Gastrocnemius medialis (tissue), 3 donors: ENCODE data around the genes FTMT and CEP120.

GRCh38 chr5:119357188-119357621 lies 1.4 kb downstream of the TNFAIP8 start:
- PRO-cap: no peak
- RAMPAGE, long total RNA, 3 experiments: no peak in any of the 3 experiments

DNA sequence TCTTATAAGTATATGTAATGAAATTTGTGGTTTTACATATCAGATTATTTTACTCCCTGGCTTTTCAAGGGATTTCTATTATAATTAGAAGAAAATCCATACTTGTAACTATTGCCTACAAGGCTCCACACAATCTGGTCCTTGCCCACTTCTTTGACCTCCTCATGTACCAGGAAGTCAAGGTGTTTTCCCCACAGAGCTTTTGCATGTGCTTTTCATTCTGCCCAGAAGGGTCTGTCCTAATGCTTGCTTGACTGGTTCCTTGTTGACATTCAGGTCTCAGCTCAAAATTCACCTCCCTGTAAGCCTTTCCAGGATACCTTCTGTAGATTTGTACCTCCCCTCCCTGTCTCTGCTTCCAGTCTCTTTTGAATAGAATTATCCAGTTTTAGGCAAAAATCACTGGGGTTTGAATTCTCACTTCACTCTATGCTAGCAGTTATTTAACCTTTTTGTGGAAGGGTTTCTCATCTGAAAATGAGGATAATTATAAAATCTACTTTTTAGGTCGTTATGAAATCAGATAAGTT lies 33.5 kb upstream of the HSD17B4 start:
- PRO-cap: no peak
- RAMPAGE, long total RNA, 3 experiments: no peak in any of the 3 experiments

DNA sequence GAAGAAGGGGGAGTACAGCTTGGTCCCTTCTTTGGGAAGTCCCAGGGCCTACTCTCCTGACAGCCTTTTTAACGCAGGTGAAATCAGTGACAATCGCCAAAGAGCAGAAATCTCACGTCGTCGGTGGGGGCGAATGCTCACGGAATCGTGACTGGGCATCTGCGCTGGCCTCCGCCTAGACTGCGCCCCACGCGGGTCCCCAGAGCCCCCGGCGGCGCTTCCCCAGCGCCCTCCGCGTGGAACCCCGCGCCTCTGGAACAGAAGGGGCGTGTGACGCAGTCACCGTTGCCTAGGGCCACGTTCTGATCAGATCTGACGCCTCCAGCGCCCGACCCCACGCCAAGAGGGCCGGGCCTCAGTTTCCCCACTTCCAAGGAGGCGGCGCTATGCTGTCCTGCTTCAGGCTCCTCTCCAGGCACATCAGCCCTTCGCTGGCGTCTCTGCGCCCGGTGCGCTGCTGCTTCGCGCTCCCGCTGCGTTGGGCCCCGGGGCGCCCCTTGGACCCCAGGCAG lies at the start of gene FTMT:
Gene FTMT (plus strand): TSS at position 305 of the 512 bp plus-strand sequence.
- PRO-cap: no peak
- RAMPAGE, long total RNA, 3 experiments: no peak in any of the 3 experiments

DNA sequence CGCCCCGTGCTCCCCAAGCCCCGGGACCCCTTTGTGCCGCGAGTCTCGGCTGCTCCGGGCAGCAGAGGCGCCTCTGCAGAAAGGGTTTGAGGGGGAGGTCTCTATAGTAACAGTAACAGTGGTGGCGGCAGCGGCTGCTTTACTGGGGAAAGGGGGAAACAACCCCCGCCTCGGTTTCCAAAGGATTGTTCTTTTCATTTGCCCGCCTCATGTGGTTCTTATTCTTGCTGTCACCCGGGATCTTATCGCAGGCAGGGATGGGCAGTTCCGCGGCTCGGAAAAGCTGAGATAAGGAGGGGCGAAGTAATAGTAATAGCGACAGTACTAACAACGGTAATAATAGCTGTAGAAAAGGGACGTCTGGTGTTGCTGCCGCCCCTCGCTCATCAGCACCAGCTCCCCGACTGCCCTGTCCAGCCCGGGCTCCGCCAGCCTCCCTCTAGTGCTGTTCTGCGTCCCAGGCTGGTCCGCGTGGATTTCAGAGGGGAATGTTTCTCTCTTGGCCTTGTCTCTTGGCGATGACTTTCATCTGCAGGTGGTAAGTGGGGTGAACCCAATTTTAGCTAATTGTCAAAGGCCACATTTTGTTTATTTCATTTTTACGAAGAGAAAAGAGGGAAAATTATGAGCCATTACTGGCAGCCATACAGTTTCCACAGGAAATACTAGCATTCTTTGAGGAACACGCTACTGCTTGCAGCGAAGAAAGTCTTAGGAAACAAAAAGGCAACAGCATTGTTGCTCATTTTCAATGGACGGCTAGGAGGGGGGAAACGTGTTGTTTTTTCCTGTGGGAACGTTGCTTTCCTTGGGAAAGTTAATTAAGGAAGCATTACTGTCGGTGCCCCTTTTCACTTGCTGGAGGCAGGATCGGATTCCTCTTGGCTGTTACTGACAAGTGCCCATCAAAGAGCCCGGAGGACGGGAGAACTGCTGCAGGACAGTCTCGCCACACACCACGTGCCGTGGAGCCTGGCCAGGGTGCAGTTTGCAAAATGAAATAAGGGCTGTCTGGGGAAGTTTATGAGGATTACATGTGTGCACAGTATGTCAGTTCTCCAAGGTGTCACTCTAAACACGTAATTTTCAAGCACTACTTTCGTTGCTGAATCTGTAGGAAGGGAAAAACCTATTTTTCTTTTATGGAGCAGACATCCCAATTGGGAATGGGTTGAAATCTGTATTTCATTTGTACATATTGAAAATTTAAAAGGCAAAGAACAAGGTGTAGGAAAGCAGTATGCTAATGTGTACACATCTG lies 776 bp downstream of the SNCAIP start:
- PRO-cap: no peak
- RAMPAGE, long total RNA, 3 experiments: no peak in any of the 3 experiments

DNA sequence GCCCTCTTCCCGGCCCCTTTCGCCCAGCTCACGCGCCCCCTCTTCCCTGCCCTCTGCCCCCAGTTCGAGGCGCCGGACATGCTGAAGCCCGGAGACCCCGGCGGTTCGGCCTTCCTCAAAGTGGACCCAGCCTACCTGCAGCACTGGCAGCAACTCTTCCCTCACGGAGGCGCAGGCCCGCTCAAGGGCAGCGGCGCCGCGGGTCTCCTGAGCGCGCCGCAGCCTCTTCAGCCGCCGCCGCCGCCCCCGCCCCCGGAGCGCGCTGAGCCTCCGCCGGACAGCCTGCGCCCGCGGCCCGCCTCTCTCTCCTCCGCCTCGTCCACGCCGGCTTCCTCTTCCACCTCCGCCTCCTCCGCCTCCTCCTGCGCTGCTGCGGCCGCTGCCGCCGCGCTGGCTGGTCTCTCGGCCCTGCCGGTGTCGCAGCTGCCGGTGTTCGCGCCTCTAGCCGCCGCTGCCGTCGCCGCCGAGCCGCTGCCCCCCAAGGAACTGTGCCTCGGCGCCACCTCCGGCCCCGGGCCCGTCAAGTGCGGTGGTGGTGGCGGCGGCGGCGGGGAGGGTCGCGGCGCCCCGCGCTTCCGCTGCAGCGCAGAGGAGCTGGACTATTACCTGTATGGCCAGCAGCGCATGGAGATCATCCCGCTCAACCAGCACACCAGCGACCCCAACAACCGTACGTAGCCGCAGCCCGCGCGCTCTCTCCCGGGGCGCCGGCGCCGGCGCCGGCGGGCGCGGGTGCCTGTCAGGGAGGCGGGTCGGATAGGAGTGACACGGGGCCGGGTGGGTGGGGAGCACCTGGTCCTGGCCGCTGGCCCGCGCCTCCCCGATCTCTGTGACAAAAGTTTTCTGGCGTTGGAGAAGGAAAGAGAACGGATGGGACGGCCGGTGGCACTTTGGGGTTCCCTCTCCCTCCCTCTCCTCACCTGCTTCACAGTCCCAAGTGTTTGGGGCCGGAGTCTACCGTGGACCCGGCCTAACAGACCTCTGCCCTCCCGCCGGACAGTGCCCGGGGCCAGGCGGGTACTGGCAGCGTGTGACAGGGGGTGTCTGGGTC lies 1.2 kb downstream of the PRDM6 start:
- PRO-cap: no peak
- RAMPAGE, long total RNA, 3 experiments: no peak in any of the 3 experiments

- PRO-cap: unidirectional peak, plus-strand start at chr5:123422607
- RAMPAGE, long total RNA, 3 experiments: no peak in any of the 3 experiments
Measured at GRCh38 chr5:123422099-123423073, 817 bp downstream of the CEP120 start.

- PRO-cap: bidirectional peak, plus-strand start at chr5:123423601, minus-strand start at chr5:123423468
- RAMPAGE, long total RNA, 3 experiments: start-site peak on the minus strand in 1 of 3 experiments, at chr5:123423315-123423383 at its widest, 30 reads per replicate
Measured at GRCh38 chr5:123423074-123423768, at the start of gene CEP120. CEP120 (minus strand) TSS chr5:123423403.

DNA sequence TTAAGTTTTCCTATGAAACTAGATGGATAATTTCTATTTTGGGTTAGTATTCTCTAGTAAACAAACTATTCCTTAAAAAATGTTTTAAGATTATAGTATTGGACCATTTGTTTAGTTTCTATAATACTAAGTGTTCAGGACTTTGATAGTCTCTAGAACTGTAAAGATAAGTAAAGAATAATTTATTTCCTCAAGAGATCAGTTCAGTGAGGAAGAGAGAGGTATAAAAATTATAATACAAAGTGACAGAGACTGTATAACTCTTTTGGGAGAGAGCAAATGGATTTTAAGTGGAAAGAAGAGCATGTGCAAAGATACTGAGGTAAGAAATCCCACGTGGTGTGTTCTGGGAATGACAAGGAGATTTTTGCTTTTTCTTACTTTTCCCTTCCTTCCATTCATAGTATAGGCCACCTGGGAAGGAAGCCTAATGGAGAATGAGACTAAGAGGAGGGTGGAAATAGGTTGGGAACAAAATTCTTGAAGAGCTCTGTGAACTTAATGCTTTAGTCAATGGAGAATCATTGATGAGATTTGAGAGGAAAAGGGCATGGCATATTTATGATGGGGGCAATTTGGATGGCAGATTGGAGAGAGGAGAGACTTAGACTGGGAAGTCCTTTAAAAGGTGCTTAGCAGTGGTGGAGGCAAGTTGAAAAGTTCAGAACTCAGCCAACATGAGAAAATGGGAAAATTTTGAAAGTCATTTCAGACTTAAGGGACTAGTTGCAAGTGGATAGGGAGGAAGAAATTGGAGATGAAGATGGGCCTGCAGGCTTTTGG lies 97.6 kb downstream of the CSNK1G3 start:
- PRO-cap: no peak
- RAMPAGE, long total RNA, 3 experiments: no peak in any of the 3 experiments

GRCh38 chr5:124605364-124605822 lies 141.0 kb downstream of the ZNF608 start:
- PRO-cap: no peak
- RAMPAGE, long total RNA, 3 experiments: no peak in any of the 3 experiments

DNA sequence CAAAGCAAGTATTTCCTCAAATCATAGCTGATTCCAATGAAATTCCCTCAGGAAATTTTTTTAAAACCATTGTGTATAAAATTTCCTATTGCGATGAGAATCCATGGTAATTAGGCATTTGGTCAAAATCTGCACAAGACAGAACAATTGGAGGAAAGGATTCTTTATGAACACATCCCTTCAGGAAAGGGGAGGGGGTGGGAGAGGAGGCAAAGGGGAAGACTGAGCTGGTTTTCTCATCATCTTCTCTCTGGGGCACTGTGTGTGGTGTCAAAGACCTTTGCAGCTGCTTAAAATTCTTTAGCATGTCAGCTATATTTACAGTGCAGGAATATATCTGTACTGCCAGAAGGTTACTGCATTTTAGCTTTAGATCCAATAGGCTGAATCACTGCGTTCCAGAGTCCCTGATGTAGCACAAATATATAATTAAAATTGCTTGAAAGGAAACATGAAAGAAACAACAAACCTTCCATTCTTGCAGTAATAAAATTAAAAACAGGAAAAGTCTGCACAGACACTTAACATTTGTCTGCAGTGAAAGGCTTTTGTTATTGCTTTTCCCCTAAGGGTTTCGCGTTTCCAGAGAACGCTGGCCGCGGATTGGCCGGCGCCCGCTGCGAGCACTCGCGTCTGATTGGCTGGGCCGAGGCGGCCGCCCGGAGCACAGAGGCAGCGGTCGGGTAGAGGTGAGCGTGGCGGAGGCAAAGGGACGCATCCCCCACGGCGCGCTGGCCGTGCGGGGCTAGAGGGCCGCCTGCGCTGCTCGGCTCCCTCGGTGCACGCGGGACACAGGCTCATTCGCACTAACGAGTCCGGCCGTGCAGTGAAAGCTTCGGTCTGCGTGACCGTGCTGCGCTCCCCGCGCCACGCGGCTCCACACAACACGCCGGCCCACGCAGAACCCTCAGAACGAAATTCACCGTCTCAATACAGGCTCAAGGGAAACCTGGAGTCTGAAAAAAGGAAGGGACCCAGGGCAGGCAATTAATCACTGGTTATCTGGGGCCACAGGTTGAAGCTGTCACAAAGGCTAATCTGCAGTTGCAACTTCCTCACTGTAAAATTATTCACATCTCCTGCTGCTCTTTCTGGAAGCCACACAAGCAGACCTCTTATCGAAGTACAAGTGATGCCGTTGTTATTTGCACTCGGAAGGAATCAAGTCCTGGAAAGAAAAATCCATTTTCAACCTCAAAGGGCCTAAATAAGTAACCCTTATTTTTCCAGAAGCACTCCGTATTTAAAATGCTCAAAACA lies 94.9 kb downstream of the ZNF608 start:
- PRO-cap: bidirectional peak, plus-strand start at position 686 of the sequence, minus-strand start at position 534 of the sequence
- RAMPAGE, long total RNA, 3 experiments: no peak in any of the 3 experiments

GRCh38 chr5:124671124-124671630 lies 75.3 kb downstream of the ZNF608 start:
- PRO-cap: no peak
- RAMPAGE, long total RNA, 3 experiments: no peak in any of the 3 experiments

DNA sequence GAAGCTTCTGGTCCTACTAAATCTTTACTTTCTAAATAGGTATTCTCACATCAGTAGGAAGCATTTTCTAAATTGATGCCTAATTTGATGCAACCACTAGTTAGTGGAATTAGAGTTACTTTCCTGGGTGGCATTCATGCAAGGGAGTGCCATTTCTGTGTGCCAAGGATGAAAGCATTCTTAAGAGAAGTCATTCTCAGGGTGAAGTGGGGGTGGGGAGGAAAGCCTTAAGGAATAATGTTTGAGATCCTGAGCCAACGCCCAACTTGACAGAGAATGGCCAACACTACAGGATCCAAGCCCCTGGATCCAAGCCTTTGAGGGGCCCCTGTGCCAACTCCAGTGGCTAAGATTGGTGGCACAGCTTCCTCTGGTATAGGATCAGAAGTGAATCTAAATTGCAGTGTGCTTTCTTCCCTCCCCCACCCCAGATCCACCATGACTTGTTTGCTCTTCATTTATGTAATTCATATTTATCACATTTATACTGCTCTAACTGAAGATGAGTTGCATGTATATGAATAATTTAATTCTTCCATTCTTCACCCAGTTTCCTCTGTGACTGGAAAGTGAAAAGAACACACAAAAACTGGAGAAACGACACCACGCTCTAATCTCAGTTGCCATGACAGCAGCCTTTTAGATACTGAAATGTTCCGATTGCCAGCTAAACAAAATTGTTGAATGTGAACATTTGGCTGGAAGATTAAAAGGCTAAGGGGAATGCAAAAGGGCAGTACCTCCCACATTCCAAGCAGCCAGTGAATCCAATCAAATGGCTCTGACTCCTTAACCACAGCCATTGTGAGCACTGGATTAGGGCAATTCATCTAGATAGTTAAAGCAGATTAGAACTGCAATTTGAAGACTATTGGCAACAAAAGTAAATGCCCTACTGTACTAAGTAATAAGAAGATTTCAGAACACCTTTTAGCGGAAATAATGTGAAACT lies 4.5 kb downstream of the ZNF608 start:
- PRO-cap: no peak
- RAMPAGE, long total RNA, 3 experiments: no peak in any of the 3 experiments

DNA sequence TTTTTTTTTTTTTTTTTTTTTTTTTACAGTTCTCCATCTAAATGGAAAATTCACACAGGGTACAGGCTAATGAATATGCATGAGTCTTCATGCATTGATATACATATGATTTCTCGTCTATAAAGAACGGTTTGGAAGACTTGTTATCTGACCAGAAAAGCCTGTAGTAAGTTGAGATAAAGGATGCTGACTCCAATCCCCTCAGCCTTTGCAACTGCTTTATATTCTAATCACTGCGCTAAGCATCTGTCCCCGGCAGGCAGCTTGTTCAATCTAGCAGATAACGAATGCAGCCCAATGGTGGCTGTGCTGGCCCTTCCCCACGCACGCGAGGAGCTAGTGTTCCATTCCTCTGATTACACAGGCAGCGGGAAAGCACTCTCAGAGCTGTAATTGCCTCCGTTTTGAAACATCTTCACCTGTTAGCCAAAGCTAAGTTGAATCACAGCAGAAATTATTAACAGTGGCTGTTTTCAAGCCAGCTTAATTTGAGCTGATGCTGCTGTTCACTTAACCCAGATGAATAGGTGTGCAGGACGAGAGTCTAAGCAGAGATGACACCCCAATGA lies 453.9 kb upstream of the ZNF608 start:
- PRO-cap: no peak
- RAMPAGE, long total RNA, 3 experiments: no peak in any of the 3 experiments

DNA sequence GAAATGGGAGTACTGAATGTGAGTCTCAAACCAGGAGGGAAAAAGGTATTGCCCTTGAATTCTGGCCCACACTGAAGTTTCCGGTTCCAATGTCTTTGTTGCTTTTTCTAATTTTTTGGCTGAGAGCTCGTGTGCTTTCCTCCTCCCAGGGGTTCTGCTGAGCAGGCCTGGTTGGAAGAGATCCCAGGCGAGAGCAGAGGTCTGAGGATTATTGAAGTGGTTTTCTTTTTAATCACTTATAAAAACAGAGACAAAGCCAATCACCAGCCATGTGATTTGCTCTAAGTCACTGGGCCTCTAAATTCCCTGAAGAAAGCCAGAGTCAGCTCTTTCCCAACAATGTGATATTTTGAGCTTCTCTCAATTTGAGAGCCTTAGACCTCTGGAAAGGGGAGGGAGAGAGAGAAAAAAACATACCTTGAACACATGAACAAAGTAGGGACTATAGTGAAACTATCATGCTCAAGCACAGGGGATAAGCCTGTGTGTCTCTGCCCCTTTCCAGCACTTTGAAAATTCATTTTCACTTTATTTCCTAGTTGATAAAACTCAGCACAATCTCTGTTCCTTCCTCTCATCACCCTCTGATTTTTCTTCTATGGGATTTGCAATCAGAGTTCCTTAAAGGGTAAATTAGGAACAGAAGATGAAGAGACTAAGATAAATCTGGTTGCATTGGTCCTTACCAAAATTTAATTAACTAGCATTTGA lies 420.7 kb upstream of the GRAMD2B start:
- PRO-cap: no peak
- RAMPAGE, long total RNA, 3 experiments: no peak in any of the 3 experiments

- PRO-cap: no peak
- RAMPAGE, long total RNA, 3 experiments: no peak in any of the 3 experiments
Measured at GRCh38 chr5:126210867-126211496, 212.2 kb upstream of the GRAMD2B start.

- PRO-cap: no peak
- RAMPAGE, long total RNA, 3 experiments: no peak in any of the 3 experiments
Measured at GRCh38 chr5:126355683-126356337, 67.4 kb upstream of the GRAMD2B start.

DNA sequence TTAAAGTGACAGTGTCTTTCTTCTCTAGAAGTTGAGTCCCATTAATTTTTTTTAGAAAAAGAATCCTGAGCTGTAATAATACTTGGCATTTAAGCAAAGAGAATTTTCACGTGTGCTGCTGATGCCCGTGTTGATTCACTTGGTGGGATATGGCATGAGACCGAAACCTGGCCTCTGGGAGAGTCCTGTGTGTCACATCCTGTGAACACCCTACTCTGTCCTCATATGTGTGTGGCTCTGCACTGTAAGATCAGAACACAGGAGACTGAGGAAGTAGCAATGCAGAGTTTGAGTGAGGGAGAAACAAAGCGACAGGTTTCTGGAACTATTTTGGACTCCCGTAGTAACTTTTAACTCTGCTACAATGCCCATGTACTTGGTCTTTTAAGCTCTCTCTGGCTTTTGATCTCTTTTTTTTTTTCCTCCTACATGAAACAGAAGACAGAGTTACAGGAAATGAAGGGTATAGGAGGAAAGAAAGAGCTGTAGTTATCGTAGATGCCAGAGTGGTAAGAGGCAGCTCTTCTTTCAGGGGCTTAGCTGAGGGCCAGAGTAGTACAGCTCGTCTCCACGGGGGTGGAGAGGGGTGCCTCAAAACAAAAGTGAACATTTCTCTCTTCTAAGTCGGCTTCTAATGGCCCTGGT lies 26.6 kb downstream of the GRAMD2B start:
- PRO-cap: bidirectional peak, plus-strand start at position 253 of the sequence, minus-strand start at position 141 of the sequence
- RAMPAGE, long total RNA, 3 experiments: no peak in any of the 3 experiments

GRCh38 chr5:126450293-126450886 lies 27.2 kb downstream of the GRAMD2B start:
- PRO-cap: no peak
- RAMPAGE, long total RNA, 3 experiments: no peak in any of the 3 experiments

DNA sequence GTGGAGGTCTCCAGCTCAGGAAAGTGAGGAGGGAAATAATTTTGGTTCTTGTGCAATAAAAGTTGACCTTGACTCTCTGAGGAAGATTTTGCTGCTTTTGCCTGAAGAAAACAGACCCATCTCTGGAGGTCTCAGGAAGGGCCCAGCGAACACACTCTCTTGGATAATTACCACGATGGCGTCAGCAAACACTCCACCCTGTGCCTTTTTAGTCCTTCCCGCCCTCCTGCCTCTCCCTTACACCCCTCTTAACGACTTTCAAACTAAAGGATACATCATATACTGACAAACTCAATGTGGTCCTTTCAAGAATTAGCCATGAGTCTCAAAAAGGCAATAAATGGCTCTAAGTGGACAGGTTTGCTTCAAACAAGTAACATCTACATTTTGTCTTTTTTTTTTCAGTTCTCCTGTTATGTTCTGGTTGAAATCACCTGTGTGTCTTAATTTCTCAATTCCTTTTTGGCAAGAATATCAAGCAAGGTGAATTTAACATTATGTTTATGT lies 69.9 kb downstream of the GRAMD2B start:
- PRO-cap: no peak
- RAMPAGE, long total RNA, 3 experiments: no peak in any of the 3 experiments

- PRO-cap: no peak
- RAMPAGE, long total RNA, 3 experiments: no peak in any of the 3 experiments
Measured at GRCh38 chr5:126513651-126514667, 81.1 kb downstream of the ALDH7A1 start.